ENCODE measurements around the genes CCDC63 and BRAP.

- RRBS: no CpG with 5 or more reads among the region's 4 CpGs
Measured at GRCh38 chr12:110332290-110332504, 51.1 kb downstream of the ATP2A2 start.

DNA sequence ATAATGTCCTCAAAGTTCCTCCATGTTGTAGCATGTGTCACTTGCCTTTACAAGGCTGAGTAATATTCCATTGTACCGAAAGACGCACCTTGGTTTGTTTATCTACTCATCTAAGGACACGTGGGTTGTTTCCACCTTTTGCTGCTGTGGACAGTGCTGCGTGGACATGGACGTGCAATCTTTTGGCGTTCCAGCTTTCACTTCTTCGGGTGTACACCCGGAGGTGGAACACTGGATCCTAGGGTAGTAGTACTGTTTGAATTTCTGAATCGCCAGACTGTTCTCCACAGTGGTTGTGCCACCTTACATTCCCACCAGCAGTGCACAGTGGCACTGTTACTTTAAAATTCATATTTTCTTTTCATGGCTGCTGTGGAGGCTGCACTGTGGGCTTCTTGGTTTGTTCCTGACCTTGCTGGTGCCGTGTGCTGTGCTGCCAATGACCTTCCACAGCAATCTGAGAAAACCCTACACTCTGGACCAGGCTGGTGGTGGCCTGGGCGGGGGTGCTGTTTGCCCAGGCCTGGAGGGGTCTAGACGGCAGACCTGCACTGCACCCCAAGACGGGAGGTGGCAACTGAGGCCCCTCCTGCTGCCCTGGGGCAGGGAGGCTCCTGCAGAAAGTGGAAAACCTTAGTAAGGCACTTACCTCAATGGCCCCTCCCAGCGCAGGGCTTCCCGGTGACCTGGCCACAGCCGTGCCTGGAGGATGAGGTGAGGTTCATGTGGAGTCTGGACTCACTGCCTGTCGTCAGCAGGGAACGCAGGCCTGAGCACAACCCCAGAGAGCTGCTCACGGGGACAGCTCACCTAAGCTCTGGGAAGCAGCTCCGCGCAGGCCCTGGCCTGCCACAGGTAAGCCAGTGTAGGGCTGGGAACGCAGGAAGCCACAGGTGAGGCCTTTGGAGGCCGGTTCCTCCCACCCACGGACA, 33.1 kb downstream of the ANAPC7 start:
- RRBS: no CpG with 5 or more reads among the region's 24 CpGs

- RRBS: no CpG with 5 or more reads among the region's 7 CpGs
Measured at GRCh38 chr12:110542762-110543358, 40.3 kb downstream of the PPTC7 start.

DNA sequence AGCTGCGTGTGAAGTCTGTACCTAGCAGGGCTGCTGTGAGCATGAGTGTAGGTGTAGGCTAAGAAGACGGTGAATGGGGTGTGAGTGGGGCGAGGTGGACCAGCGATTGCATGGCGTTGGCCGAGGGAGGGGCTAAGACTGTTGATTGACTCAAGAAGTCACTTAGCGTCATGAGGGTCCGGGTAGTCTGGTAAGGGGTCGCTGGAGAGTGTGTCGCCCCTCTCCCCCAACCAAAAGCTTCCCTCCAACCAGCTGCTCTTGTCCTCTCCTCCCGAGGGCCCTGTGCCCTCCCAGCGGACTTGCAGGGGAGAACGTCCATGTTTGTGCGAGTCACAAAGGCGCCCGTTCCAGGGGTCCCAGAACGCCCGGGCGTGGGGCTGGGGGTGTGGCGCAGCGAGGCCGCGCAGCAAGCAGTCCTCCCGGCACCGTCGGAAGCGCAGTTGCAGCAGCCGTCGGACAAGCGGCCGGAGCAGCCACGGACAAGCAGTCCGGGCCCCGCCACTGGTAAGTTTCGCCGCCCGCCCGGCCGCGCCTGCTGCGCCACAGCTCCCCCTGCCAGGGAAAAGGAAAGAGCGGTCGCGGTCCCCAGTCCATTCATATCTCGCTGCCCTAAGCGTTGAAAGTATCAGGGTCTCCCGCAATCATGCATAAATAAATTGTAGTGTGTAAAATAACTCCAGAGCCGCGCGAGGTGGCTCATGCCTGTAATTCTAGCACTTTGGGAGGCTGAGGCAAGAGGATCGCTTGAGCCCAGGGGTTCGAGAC, at the start of gene CCDC63:
Gene CCDC63 (plus strand): TSS at position 386 of the 765 bp plus-strand sequence.
- RRBS: 3% methylated on average over 14 of the region's 52 CpGs

DNA sequence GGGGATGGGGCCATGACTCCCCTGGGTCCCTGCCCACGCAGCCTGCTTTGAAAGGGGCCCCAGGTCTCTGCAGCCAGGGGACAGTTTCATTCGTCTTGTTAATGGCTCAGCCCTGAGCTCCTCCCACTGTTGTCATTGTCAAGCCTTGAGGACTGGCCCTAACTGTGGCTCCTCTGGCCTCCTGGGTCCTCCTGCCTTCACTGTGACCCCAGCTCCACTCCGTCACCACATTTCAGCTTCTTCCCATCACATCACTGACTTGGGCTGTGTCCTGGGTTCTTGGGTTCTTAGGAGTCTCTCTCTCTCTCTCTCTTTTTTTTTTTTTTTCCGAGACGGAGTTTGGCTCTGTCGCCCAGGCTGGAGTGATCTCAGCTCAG, 11.5 kb downstream of the MYL2 start:
- RRBS: no CpG with 5 or more reads among the region's 6 CpGs

DNA sequence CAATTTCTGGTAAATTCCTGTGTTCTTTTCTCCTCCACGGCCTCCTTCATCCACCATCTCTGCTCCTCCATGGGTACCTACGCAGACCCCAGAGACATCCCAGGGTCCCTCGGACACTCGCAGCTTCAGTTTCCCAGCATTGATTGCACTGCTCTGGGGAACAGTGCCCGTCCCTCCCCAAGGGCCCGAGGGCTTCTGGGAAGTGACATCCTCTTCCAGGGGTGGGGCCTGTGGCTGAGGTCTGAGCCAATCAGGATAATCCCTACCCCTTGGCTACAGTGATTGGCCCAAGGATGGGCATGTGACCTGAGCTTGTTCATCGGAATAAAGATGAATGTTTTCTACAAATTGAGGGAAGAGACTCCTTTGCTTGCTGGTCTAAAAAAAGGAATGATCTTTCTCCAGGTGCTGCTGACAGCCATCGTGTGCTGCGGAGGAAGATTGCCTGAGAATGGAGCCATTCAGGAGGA, 37.3 kb upstream of the MYL2 start:
- RRBS: no CpG with 5 or more reads among the region's 9 CpGs

DNA sequence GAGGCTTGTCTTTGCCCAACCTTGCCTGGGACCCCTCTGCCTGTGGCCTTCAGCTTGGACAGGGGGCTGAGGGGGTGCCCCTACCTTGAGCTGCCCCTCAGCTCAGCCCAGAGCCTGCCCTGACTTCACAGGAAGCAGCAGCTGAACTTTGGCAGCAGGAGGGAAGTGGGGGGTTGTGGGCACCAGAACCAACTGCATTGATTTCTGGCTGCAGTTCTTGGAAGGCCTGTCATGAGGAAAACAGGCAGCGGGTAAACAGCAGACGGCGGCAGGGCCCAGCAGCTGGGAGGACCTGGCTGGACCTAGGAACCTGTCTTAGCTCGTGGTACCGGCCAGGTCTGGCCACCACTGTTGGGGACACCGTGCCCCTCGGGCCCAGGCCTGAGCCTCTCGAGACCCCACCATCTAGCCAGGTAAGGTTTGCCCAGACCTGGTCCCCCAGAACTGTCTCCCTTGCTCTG, 40.6 kb downstream of the CUX2 start:
- RRBS: no CpG with 5 or more reads among the region's 8 CpGs

DNA sequence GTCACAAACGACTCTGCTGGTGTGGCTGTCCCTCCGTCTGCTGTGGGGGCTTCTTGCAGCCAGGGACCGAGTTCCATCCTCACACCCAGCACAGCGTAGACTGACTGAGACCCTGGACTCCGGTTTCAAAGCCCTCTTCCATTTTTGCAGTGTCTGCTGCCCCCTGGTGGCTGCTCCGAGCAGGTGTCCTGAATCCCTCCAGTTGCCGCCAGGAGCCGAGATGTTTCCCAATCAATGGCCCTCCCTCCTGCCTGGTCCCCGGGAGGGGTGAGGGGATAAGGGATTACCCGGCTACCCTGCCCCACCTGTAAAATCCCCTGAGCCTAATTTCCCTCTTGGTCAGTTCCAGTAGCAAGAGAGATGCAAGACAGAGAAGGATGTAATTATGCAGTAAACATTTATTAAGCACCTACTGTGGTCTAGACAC, 55.1 kb downstream of the PHETA1 start:
- RRBS: no CpG with 5 or more reads among the region's 10 CpGs

- RRBS: no CpG with 5 or more reads among the region's 6 CpGs
Measured at GRCh38 chr12:111314835-111315414, 54.0 kb downstream of the PHETA1 start.

GRCh38 chr12:111406276-111406443, 437 bp downstream of the SH2B3 start:
- RRBS: 1% methylated on average over 12 of the region's 14 CpGs

- RRBS: 26% methylated on average over 3 of the region's 3 CpGs
Measured at GRCh38 chr12:111409600-111409868, 3.8 kb downstream of the SH2B3 start.

GRCh38 chr12:111427306-111428075, 21.8 kb downstream of the SH2B3 start:
- RRBS: no CpG with 5 or more reads among the region's 9 CpGs

DNA sequence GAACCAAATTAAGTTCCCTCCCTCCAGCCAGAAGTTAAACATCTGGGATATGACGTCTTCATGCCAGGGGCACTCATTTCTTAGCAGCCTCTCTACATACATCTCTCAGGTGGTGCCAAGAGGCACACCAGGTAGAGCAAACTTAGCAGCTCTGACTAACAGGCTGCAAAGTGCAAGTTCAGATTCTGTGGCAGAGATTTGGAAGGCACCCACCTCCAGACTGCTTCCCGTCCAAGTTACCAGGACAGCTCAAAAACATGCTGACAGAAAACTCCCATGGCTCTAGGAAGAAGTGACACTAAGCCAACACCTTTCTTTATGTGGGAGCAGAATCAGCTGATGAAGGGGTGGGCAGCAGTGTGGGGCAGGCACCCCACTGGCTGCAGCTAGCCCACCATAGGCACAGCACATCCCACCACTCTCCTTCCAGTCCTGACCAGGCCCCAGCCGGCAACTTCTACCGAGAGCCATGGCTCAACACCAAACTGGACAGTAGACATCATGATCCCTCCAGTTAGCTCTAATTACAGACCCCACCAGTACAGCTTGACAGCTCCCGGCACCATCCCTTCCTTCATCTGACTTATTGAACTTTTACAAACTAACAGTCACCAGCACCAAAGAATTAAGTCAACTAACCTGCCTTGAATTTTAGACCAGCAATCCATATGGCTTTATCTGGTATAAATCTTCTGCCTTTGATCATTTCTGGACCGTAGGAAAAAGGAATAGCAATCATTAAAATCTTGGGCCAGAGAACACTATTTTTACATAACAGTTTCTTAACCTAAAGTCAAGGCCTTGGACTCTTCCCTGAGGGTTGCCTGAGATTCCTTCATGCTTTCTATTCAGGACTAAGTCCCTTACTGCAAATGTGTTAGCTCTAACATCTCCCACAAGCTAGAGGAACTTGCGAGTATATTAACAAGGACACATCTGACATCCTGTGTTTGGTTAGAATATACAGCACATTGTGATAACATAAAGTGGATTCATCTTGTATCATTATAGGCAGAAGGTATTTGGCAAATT, 45.1 kb downstream of the SH2B3 start:
- RRBS: no CpG with 5 or more reads among the region's 7 CpGs

DNA sequence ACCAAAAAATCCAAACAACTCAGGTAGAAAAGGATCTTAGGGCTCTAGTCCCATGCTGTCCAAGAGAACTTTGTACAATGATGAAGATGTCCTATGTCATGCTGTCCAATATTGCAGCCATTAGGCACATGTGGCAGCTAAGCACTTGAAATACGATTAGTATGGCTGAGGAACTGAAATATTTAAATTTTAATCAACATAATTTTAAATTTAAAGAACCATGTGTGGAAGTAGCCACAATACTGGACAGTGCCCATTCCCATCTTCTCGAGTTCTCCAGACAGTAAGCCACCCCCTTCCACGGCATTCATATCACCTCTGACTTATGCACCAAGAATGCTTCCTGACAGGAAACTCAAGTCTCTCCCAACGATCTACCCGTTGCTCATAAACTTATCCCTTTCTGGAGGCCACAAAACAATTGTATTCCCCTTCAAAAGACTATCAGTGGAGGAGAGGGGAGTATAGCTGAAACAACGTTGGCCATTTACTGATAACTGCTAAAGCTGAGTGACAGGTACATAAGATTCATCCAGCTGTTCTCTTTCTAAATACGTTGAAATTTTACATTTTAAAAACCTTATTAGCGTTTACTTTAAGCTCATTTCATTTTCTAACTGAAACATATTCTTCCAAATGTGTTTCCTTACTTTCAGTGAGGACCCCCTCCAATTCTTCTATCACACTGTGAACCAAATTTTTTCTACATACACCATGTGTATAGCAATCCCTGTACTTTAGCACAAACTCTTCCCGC, 29.1 kb downstream of the ATXN2 start:
- RRBS: no CpG with 5 or more reads among the region's 9 CpGs

- RRBS: no CpG with 5 or more reads among the region's 8 CpGs
Measured at GRCh38 chr12:111658905-111659370, 26.8 kb downstream of the BRAP start.

GRCh38 chr12:111681432-111682001, 4.2 kb downstream of the BRAP start:
- RRBS: no CpG with 5 or more reads among the region's 3 CpGs

DNA sequence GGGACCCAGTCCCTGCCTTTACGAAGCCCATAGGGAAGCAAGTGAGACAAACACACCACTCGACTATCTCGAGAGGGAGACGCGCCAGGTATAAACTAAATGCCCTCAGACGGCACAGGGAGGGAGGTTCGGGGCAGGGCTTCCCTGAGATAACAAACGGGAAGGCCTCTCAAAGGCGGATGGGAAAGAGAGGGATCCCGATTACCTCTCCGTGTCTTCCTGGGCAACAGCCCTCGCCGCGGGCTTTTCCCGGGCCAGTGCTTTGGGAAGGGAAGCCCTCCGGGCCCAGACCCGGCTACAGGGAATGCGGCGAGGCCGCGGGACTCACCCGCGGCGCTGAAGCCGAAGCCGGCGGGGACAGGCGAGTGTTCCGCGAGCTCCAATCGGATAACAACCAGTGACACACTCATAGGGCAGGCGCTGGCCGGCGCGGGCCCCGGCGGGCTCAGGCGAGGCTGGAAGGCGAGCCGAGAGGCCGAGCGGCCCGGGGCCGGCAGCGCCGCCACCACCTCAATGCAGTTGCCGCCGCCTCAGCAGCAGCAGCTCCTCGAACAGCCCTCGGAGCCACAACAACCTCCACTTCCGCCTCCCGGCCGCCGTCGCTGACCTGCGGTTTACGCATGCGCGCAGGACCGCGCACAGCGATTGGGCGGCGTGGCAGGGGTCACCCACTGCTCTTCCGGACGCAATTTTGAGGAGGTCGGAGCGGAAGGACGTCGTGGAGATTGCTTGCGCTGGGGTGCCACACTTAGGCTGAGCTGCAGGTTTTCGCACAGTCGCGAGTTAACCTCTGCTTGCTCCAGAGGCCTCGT, at the start of gene BRAP:
Gene BRAP (minus strand): TSS at position 574 of the 812 bp plus-strand sequence.
- RRBS: 2% methylated on average over 34 of the region's 75 CpGs

DNA sequence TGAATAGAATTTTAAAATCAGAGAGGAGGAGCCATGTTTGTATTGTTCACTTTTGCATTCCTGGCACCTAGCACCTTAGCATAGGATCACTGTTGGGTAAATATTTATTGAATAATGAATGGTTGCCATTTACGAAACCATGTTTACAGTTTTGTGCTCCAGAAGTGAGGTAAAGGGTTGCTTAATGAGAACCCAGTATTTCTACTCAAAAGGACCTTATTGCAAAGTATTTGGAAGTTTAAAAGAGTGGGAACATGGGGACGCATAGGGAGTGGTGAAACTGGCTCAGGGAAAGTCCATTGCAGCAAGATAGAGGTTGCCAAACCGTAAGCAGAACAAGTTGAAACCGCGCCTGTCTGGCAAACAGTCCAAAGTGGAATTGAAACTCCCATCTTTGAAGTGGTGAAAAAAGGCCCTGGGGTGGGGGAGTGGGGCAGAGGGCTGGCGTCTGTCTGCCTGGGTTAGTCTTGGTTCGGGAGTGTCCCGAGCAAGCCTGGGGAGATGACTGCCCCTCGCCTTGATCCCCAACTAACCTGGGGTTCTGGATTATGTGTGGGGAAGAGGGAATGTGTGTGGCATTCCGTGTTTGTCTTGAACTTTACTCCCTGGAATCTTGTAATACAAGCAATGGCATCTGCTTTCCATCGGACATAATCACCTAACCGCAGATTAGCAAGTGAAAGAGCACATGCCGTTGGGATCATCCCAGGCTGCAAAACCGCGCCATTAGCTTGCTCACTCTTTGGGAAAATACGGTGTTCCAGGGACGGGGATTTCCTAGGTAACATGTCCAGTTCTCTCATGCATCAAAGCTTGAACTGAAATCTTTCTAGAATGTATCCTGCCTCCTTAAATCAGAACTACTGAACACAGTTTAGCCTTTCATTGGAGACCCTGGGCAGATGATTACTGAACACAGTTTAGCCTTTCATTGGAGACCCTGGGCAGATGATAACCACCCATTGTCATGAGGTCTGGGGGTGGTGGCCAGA, 7.3 kb downstream of the ALDH2 start:
- RRBS: no CpG with 5 or more reads among the region's 17 CpGs

- RRBS: no CpG with 5 or more reads among the region's 22 CpGs
Measured at GRCh38 chr12:111775198-111776554, 8.9 kb downstream of the ALDH2 start.

DNA sequence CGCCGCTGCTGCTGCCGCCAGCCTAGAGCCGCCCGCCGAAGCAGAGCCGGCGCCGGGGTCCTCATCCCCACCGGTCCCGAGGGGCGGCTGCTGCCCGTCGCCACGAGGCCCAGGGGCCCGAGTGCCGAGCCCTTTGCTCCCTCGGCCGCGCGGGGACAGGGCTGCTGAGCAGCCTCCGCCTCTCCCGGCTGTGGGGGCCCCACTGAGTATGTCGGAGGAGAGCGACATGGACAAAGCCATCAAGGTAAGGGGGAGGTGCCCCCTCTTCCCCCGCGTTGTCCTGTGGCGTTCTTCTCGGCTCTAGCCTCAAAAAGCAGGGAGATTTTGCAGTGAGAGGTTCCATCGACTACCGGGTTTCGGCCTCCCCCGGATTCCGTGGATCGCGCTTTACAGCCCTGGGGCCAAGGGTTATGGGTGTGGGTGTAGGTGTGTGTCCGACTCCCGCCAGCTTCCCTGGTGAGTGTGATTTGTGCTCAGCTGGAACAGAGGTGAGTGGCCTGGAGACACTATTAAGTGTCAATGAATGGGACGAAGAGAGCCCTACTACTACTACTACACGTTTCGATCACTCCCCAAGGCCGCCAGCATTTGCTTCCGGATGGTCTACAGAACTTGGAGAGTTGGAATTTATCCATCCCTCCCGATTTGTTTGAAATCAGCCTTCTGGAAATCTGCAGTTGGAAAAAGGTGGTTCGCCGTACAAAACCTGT, 653 bp downstream of the MAPKAPK5 start:
- RRBS: no CpG with 5 or more reads among the region's 46 CpGs

All from amniotic epithelial cell (primary cell).